Measurements from ENCODE around the genes GEMIN8 and ASB9.

DNA sequence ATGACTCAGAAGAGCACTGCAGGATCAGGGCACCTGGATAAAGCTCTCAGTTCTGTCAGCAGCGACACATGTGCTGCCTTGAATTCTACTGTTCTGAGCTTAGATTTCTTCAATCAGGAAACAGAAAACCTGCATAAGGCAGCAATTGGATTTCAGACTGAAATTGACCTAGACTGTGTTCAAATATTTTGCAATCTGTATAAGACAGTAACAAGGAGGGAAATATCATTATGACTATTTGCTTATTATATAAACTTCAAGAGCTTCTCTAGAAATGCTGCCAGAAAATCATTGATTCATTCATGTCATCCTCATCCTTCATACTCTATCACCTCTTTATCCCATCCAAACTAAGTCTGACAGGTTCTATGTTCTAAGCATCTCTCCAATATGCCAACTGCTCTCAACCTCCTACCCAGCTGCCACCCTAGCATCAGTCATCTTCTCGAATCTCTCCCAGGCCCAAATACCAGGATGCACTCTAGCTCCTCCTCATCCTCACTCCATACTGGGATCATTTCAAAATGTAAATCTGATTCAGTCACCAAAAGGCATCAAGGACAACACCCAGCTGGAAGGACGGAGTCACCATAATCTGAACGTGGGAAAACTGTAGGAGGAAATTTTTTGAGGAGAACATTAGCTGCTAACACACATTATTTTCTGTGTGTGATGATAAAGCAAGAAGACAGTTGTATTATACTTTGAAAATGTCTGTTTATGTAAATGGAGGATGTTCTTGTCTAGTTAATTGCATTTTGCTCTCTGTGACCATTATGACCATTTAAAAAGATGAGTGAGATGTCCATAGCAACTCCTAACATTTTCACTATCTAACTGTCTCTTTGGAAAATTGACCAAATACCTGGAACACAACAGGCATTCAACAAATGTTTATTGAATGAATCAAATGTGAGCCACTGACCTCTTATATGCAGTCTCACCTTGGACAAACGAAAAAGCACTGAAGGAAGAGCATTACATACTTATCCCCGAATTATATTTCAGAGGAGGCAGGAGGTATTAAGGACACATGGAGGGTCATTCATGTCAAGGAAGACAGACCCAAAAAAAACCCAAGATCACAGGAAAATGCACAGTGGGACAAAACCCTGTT lies 131.3 kb downstream of the AMELX start:
- RRBS, result no CpG with 5 or more reads among the region's 6 CpGs

DNA sequence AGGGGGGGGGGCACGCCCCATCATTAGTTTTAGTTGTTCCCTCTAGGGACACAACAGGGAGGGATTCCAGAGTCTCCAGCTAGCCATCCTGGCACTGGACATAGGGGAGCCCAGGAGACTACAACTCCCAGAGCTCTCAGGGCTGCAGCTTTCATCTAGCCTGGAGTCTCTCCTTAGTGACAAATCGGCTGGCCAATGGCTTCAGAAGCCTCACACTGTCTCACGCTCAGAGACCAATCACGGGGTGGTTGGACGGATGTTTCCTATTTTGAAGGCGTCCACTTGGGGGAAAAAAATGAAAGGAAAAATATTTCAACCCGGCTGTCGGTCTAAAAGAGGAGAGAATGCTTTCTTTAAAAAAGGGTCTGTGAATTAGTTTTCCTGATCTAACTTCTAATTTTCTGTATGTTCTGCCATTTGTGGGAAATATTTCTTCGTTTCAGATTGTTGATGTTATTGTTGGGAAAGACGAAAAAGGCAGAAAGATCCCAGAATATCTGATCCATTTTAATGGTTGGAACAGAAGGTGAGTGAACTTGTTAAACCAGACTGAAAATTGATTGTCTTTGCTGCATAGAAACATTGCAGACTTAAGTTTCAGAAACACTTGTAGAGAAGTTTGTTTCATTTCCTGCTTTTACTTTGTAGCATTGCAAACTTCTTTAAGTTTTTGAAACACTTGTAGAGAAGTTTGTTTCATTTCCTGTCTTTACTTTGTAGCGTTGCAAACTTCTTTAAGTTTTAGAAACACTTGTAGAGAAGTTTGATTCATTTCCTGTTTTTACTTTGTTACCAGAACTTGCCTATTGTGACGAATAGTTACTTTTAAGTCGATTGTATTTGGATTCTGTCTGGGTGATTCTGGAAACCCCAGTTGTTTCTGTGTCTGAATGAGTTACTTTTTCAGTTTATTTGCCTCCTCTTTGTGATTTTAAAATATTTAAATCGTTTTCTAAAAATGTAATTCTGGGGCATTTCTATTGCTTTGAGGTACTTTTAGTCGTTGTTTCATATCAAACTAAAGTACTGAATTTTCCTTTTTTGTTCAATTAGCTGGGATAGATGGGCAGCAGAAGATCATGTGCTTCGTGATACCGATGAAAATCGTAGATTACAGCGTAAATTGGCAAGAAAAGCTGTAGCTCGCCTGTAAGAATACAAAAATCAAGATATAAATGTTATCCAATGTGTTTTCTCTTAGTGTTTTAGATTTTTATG lies 1.7 kb downstream of the MSL3 start:
- RRBS, result no CpG with 5 or more reads among the region's 20 CpGs

DNA sequence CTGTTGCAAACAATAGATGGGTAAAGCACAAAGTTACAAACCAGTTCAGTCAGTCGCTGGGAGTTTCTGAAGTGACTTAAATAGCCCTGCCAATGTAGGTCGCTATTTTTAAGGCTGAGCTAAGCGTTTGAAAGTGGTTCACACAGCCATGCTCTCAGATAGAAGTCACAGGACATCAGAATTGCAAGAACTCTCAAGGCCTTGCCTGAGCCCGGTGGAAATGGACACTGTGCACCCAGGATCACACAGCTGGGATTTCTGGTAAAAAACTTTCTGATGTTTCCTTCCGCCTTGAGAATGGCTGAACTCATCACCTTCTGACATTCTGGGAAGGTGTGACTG lies 296.4 kb upstream of the PRPS2 start:
- RRBS, result no CpG with 5 or more reads among the region's 5 CpGs

DNA sequence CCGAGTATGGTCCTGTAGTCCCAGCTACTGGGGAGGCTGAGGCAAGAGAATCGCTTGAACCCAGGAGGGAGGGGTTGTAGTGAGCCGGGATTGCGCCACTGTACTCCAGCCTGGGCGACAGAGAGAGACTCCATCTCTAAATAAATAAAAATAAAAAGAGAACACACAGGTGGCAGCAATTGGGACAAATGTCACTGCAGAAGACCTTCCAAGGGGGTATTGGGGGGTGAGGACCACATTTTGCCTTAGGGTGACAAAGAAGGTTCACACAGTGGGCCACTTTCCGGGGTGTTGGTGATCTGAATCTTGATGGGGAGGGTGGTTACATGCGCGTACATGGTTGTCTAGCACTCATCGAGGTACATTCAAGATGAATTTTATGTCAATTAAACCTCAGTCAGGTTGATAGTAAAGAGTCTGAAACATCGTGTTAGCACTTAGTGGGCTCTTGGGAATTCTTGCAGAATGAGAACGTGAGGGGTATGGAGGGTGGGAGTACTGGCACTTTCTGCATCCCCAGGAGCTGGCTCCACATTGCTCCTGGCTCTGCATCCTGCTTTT lies 20.5 kb upstream of the TMSB4X start:
- RRBS, result no CpG with 5 or more reads among the region's 11 CpGs

- RRBS, result no CpG with 5 or more reads among the region's 4 CpGs
Observed at GRCh38 chrX:12957318-12957527, 17.7 kb upstream of the TMSB4X start.

- RRBS, result no CpG with 5 or more reads among the region's 2 CpGs
Observed at GRCh38 chrX:12974232-12974521, 733 bp upstream of the TMSB4X start.

GRCh38 chrX:12986420-12986946 lies 11.6 kb downstream of the TMSB4X start:
- RRBS, result no CpG with 5 or more reads among the region's 3 CpGs

DNA sequence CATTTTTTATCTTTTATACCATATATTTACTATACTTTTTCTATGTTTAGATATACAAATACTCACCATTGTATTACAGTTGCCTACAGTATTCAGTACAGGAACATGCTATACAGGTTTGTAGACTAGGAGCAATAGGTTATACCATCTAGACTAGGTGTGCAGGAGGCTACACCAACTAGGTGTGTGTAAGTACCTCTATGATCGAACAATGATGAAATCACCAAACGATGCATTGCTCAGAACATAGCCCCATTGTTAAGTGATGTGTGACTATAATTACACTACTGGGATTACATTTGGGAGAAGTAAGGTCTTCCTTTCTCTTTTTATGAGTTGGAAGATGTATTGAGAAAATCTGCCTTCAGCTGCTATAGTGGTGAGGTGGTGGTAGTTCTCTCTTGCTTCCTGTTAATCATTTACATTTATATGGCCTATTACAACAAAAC lies 27.3 kb downstream of the TMSB4X start:
- RRBS, result no CpG with 5 or more reads among the region's 2 CpGs

DNA sequence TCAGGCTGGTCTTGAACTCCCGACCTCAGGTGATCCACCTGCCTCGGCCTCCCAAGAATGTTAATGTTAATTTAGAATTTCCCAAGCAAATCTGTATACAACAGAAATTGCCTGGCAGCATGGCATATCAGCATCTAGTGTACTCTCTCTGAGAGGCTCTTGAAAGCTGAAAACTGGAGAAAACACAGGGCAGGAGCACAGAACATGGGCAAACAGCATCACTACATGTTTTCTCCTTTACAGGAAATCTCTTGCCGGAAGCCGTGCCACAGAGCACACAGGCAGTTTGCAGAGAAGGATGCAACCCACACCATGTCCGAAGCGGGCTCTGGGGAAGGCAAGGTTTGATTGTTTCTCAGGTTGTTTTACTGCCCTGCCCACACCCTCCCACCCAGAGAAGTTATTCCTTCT lies 41.0 kb upstream of the FAM9C start:
- RRBS, result no CpG with 5 or more reads among the region's 6 CpGs

DNA sequence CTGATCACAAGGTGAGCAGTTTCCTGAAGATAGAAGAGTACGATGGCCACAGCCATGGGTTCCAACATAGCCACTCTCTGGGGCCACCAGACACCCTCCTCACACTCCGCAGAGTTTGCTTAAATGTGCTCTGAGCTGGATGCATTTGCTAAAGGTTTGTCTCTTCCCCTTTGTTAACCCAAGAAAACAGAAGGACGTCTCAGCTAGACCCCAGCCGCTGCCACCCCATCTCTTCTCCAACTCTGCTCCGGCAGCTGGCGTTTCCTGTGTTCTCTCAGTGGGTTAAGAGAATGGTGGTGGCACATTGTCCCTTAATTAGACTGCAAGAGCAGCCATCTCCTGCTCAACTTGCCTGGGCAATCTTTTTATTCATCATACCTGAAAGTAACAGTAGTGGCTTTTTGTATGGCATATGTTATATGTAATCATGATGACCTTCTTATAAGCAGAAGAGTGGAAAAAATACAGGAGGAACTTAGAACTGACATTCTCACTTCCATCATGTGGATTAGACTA lies 43.8 kb upstream of the FAM9C start:
- RRBS, result no CpG with 5 or more reads among the region's 6 CpGs

GRCh38 chrX:13089958-13090620 lies 45.7 kb upstream of the FAM9C start:
- RRBS, result no CpG with 5 or more reads among the region's 9 CpGs

GRCh38 chrX:13101576-13102141 lies 57.2 kb upstream of the FAM9C start:
- RRBS, result no CpG with 5 or more reads among the region's 8 CpGs

- RRBS, result no CpG with 5 or more reads among the region's 6 CpGs
Observed at GRCh38 chrX:13167876-13168273, 123.5 kb upstream of the FAM9C start.

DNA sequence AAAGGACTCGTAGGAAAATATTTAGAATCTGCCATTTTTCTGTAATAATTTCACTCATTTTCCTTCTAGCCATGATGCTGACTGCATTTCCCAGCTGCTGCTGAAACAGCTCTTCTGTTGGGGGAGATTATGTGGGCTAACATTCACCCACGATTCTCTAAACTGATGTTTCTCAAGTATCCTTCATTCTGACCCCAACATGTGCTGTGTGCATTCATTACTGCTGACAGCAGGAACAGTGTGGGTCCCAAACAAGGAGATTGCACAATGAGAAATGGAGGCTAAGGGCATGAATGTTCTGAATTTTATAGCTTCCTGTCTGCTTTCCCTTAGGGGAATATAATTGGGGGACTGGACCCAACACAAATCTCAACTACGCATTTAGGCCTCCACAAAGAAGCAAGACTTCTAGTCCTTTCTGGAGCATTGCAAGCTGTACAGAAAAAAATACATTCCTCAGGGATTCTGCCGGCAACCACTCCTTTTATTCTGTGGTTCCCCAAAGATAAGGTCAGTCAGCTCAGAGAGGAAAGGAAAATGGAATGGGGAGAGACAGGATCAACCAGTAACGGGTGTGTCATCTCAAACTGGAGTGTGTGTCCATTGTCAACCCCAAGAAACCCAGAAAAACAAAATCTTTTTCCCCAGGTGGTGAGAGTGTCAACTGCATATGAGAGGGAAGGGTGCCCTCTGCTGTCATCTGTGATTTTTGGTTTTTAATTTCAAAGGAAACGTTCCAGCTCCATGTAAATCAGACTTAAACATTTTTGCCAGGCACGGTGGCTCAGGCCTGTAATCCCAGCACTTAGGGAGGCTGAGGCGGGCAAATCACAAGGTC lies 81.5 kb upstream of the EGFL6 start:
- RRBS, result no CpG with 5 or more reads among the region's 8 CpGs

GRCh38 chrX:13791471-13792091 lies 25.3 kb downstream of the GPM6B start:
- RRBS, result no CpG with 5 or more reads among the region's 3 CpGs

DNA sequence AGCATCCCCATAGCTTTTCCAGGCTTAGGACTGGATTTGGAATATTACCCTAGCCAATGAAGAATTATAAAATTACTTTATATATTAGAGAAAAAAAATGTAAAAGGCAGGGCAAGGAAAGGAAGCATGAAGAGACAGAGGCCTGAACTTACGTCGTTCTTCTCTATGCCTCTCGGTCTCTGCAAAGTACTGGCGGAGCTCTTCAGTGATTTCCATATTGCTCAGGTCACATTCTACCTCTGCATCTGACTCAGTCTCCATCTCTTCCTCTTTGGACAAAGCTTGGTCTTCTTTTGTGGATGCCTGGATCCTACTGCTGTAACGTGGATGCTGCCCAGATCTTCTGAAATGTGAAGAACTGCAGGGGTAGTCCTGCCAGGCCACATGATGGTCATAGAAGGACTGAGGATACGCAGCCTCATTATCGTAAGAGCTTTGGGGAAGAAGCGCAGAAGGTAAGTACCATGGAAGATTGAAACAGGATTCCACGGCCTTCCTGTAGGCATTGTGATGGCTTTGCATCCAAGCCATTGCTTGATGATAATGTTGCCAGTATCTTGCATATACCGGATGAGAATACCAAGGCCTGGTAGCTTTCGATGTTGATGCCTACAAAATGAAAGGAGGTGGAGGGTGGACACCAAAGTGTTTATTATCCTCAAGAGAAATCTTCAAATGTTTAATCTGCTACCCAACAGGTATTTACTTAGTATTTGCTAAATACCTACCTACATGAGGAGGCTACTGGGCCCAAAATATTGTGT lies 9.6 kb downstream of the GEMIN8 start:
- RRBS, result no CpG with 5 or more reads among the region's 11 CpGs

DNA sequence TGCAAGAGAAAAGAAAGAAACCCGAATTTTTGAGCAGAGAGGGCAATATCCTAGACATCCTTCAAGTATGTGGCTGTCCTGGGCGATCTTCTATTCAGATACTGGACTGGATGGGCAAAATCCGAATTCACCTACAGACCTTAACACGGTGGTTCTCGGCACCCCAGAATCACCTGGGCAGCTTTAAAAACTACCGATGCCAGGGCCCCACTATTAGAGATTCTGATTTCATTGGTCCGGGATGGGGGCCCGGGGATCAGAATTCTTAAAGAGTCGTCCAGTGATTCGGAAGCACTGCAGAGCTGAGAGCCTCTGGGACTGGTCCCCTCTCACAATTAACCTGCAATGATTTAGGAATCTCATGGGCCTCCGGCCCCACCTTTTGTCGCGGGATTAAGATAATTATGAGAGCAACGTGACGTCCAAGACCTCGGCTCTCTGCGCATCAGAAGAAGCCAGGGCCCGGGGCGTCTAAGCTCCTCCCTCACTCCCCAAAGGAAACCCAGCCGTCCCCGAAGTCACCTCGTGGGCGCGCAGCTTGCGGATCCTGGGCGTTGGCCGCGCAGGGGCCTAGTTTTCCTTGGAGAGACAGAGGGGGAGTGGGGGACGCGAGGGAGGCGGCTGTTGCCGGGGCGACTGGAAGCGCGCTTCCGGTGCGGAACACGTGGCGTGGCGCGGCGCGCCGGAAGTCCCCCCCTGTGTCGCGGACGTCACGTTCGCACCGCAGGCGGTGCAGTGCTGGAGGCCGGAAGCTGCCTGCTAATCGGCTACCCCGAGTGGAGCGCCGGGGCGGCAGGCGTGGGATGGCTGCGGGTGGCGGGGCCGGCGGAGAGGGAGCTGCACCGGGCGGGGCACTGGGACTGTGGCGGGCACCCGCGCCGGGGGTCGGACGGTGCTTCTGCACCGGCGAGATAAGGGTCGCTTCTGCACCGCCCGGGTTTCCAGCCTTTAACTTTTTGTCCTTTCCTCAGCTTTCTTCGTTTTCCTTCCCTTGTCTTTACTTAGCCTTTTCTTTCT lies at the start of gene GEMIN8:
TSS of gene GEMIN8 (minus strand) at position 638 of the 1,017 bp plus-strand sequence.
- RRBS, result 4% methylated on average over 30 of the region's 76 CpGs

DNA sequence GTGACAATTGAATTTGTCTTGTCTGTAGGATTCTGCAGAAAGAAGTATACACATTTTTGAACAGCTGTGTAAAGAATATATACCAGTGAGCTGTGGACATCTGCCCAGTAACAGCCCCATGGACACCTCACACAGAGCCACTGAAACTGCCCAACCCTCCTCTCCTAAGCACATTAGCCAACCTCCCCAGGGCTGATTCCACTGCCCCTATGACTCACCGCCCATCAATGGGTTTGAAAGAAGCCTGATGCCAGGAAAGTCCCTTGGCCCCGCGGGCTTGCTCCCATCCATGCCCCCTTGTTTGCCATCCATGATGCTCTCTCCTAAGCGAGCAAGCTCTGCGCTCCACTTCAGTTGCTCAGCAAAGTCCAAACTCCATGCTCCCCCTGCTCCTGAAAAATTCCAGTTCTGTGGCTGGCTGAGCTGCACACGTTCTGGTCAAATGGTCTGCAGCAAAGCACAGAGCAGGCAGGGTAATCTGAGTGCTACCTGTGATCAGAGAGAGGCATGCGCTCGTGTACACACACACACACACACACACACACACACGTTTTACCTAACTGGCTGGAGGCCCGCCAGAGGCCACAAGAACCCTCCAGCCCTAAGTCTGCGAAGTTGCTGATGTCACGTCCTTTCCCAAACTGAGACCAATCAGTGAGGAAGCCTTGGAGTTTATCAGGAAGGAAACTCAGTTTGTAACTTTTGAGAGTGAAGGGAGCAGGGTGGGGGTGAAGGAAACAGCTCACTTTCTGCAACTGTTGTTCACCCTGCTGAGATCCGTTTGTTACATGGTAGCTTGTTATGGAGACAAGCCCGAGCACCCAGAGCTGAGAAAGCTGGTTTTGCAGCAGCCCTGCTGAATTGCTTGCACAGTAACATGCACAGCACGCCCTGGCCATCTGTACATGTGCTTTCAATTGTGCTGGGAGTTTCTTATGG lies at the start of gene ASB9:
TSS of gene ASB9 (minus strand) at position 521 of the 939 bp plus-strand sequence.
- RRBS, result no CpG with 5 or more reads among the region's 15 CpGs

- RRBS, result no CpG with 5 or more reads among the region's 6 CpGs
Observed at GRCh38 chrX:15530220-15530820, 29.7 kb downstream of the BMX start.

DNA sequence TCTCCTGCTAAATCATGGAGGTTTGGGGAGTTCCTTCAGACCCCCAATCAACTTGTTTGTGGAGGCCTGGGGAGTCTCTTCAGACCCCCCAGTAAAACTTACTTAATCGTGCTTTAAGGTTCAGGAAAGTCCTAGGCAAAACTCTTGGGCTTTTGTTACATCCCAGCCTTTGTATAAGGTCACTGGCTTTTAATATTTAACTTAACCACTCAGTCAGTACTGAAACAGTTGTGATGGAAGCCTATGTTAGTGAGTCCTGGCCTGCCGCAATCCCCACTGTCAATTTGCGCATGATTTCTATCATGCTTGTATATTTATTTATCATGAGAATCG lies 6.9 kb downstream of the SYAP1 start:
- RRBS, result no CpG with 5 or more reads among the region's 4 CpGs